Hepatocyte (in vitro differentiated cells and primary cell): ENCODE measurements around the genes ARSA and ACR.

DNA sequence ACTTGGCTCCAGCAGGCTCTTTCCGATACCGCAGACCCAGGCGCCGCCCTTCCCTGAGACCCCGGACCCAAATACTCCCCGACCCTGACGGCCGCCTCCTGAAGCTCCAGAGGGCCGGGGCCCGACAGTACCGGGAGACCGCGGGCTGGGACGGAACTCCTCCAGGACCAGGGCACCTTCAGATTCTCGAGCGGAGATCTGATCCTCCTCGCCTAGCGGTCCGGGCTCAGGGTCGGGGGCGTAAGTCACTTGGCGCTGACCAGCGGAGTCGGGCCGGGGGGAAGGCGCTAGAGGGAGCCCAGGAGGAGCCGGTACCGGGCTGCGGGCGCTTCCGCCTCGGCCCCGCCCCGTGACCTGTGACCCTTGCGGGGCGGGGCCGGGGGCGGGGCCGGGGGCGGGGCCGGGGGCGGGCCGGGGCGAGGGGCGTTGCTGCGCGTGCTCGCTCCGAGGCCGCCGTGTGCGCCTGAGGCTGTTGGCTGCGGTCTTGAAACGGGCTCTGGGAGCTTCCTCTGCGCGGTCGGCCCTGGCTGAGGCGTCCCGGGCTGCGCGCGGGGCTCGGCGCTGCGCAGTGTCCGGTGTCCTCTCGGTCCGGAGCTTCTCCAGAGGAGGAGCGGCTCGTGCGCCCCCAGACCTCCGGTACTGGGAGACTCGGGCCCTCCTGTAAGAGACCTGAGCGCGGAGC lies at the start of gene ARSA:
Gene ARSA (minus strand): TSS at position 338 of the 682 bp plus-strand sequence.
- RAMPAGE, long total RNA: no peak
- RRBS: 2% methylated on average over 46 of the region's 75 CpGs

DNA sequence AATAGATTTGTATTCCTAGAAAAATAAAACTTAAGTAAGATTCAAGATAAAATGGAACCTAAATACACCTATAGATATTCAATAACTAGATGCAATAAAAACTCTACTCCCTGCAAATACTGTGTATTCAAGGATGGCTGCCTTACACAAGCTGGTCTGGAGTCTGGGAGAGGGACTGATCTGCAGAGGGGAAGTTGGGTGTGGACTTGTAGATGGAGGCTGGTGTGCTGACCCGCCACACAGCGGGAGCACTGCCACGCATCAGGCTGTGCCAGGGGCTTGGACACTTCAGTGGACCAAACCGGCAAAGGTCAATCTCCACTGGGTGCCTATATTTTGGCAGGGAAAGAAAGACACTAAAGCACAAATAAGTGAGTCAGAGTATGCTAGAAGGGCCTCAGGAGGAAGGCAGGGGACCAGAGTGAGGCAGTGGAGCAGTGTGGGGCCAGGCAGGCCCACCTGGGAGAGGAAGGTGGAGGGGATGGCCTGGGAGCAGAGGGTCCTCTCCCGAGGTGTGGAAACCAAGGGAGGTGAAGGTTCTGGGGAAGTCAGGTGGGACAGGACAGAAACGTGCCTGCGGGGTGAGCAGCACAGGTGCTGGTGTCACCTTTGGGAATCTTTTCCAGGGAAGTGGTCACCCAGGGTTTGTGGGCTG lies 42.6 kb upstream of the ARSA start:
- RAMPAGE, long total RNA: no peak
- RRBS: no CpG with 5 or more reads among the region's 7 CpGs

DNA sequence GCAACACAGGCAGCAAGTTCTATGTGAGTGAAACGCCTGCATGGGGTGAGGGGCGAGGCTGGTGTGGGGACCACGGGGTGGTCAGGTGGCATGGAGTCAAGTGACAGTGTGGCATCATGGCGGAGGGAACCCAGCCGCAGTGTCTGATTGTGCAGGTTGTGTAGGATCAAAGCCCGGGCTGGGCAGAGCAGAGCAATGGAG lies 37.5 kb upstream of the ACR start:
- RAMPAGE, long total RNA: no peak
- RRBS: 10% methylated on average over 1 of the region's 6 CpGs

GRCh38 chr22:50737817-50738428 lies at the start of gene ACR:
Gene ACR (plus strand): TSS chr22:50738204.
- RAMPAGE, long total RNA: no peak
- RRBS: no CpG with 5 or more reads among the region's 11 CpGs